Airway epithelial cell (primary cell): ENCODE data around the gene HTR3A.

DNA sequence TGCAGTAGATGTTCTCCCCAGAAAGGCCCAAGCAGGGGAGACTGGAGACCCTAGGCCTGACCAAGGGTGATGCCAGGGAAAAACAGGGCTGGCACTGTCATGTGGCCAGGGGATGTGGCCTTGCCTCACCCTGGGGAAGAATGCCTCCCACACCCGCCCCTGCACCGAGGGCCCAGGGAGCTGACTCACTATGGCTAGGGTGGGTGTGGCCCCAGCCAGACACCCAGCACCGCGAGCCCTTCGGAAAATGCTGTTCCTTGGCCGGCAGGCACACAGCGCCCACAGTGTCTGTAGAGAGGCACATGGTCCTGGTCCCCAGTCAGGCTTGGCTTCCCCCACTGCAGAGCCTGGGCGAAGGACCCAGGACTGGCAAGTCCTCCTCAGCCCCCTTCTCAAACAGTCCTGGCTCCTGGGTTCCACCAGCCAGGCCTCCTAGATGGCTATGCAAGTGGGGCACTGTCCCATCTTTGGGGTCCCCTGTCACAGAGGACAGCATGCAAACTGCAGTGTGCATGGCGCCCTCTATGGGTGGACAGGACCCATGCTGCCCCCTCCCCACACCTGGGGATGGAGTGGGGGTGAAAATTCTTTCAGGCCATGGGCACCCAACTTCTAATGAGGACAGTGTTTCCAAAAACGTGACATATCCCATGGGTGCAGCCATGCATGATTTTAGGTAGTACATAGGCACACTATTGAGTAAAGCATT lies 15.3 kb downstream of the TMPRSS5 start:
- RAMPAGE, long total RNA: no peak

DNA sequence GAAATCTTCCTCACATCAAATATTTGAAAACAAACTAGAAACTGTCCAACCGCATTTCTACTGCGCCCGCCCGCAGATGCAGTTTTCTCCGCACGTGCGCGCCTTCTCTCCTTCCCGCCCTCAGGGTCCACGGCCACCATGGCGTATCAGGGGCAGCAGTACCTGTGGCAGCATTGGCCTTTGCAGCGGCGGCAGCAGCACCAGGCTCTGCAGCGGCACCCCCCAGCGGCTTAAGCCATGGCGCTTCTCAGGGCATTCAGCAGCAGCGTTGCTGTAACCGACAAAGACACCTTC lies 10.3 kb downstream of the CLDN25 start:
- RAMPAGE, long total RNA: no peak

GRCh38 chr11:113874610-113875034 lies 750 bp downstream of the USP28 start:
- RAMPAGE, long total RNA: no peak

GRCh38 chr11:113875035-113875430 lies 339 bp downstream of the USP28 start:
- RAMPAGE, long total RNA: no peak

GRCh38 chr11:113974473-113975682 lies at the start of gene HTR3A:
HTR3A (plus strand) TSS chr11:113975108.
- RAMPAGE, long total RNA: no peak

DNA sequence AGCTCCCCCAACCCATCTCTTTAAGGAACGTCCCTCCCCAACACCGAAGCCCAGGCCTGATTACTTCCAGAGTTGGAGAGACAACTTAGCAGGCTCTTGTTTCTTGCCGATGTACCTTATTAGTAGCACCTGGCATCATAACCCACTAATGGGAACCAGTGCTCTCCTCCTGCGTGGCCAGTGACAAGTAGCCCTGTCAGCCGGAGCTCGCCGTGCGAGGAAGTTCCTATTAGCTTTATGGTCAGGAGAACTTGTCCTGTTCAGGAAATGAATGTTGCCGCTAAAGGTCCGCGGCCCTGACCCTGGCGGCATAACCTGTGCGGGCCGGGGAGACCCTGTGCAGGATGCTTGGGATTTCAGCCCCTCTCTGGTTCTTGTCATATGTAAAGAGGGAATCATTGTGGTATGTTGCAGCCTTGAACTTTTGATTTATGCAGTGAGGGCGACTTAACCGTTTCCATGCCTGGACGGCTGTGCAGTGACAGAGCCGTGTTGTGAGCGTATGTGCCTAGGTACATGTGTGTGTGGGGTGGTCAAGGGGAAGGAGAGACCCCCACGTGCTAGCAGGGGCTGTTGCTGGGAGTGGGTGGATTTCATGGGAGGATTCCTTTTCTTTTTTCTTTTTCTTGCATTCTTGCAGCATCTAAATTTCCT lies 15.1 kb downstream of the ZBTB16 start:
- RAMPAGE, long total RNA: no peak

GRCh38 chr11:114077452-114077821 lies 17.9 kb downstream of the ZBTB16 start:
- RAMPAGE, long total RNA: no peak

DNA sequence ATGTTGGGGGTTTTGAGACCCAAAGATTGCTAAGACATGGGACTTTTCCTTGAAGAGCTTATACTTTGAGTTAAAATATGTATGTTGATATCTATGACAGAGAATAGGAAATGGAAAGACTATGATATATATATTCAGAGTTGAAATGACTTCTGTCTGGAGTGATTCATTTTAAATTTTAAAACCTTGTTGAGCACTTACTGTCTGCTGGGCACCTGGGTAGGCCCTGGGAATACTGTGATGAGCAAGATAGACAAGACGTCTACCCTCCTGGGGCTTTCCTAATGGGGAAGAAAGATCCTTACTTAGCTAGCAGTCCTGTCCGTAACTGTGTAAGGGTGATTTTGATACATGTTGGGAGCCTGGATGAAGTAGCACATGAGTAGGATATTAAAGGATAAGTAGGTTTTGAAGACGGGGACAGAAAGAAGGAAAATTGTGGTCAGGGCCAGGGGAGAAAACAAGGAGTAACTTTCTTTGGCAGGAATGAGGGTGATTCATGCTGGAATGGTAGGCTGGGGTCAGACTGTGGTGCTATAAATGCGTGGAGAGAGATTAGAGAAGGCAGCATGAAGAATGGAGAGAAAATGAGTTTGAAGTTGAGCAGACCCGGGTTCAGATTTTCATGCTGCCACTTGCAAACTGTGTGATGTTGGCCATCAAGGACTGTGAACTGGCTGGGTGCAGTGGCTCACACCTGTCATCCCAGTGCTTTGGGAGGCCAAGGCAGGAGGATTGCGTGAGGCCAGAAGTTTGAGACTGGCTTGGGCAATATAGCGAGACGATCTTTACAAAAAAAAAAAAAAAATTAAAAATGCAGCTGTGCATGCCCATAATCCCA lies 22.0 kb downstream of the ZBTB16 start:
- RAMPAGE, long total RNA: no peak

- RAMPAGE, long total RNA: no peak
Measured at GRCh38 chr11:114082704-114083657, 23.5 kb downstream of the ZBTB16 start.

- RAMPAGE, long total RNA: no peak
Measured at GRCh38 chr11:114085877-114086641, 26.5 kb downstream of the ZBTB16 start.

DNA sequence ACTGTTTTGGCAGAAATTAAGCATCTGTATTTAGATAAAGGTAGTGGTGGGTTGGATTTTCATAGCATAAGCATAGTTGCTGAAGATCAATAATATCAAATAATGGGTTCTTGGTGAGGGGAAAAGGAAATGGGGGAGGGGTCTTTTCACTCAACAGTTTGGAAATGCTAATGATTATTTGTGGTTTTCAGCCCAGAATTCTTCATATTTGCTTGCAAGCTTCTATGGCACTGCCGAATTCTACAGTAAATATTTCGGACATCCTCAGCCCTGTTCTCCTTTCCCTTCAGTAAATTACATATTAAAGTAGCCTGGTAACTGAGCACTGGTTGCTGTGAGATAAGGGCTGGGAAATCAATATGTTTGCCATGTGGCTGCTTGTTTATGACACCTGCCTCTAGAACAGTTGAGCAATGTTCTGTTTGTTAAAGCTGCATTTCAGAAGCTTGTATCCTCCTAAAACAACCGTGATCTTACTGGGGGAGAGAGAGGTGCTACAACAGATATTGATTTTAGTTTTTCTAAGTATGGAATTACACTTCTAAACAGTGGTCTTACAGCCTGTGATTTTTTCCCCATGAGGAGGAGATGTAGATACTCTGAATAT lies 39.3 kb downstream of the ZBTB16 start:
- RAMPAGE, long total RNA: no peak

DNA sequence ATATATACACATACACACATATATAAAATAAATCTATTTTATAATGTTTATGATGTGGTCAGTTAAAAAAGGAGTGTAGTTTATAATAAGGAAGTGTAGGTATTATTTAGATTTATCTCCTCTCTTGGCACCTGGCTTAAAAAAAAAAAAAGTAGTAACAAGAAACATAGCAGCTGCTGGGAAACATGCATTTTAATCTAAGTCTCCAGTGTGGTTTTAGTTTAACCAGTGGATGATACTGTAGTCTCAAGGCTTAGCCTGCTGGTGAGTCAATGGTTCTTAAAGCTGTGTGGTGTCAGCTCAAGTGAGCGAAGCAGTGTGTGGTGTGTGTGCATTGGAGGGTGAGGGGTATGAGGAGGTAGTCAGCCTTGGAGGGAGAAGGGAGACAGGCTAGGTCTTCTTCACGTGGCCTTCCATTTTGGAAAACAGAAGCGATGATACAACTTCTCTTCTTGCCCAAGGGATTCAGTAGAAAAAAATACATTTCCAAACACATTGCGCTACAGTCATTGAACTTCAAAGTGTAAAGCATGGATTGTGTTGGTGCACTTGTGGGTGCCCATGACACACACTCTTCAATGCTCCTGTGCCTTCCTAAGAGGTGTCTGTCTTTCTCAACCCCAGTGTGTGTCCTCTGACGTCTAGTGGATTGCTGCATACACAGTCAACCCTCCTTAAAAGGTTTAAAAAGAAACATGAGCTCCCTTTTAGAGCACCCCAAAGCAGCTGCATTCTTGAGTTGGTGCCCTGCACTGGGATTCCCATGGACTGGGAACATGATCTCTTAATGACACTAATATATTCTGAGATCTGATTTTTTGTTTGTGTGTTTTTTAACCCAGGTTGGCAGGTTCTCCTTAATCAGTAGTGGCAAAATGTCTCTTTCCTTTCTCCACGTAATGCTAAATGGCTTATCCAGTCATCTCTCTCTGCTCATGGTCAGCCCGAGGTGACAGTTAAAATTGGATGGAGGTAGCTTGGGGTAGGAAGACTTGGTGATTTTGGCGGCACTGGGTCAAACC lies 40.1 kb downstream of the ZBTB16 start:
- RAMPAGE, long total RNA: no peak

DNA sequence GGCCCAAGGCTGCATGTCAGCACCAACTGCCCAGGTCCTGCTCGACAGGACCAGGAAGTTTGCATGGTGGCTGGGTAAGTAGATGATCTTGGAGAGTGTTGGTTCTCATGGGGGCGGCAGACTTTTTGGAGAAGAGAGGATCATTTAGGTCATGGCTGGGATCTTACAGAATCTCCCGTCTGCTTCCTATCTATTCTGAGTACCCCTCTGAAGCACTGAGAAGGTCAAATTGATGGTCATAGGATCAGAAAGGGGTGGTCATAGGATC lies 91.3 kb downstream of the ZBTB16 start:
- RAMPAGE, long total RNA: no peak

- RAMPAGE, long total RNA: no peak
Measured at GRCh38 chr11:114155030-114155604, 95.6 kb downstream of the ZBTB16 start.

- RAMPAGE, long total RNA: no peak
Measured at GRCh38 chr11:114173772-114174484, 114.4 kb downstream of the ZBTB16 start.

GRCh38 chr11:114178343-114178920 lies 117.8 kb upstream of the NNMT start:
- RAMPAGE, long total RNA: no peak

DNA sequence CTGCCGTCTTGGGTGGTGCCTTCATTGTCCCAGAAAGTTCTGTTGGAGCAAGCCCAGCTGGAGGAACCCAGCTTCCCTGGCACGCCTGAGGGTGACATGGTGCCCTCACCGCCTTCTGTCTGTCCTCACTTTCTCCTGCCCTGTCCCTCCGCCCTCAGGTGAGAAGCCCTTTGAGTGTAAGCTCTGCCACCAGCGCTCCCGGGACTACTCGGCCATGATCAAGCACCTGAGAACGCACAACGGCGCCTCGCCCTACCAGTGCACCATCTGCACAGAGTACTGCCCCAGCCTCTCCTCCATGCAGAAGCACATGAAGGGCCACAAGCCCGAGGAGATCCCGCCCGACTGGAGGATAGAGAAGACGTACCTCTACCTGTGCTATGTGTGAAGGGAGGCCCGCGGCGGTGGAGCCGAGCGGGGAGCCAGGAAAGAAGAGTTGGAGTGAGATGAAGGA lies 46.0 kb upstream of the NNMT start:
- RAMPAGE, long total RNA: no peak

GRCh38 chr11:114280472-114281128 lies 15.6 kb upstream of the NNMT start:
- RAMPAGE, long total RNA: no peak

- RAMPAGE, long total RNA: no peak
Measured at GRCh38 chr11:114297603-114298662, 1.7 kb downstream of the NNMT start.

DNA sequence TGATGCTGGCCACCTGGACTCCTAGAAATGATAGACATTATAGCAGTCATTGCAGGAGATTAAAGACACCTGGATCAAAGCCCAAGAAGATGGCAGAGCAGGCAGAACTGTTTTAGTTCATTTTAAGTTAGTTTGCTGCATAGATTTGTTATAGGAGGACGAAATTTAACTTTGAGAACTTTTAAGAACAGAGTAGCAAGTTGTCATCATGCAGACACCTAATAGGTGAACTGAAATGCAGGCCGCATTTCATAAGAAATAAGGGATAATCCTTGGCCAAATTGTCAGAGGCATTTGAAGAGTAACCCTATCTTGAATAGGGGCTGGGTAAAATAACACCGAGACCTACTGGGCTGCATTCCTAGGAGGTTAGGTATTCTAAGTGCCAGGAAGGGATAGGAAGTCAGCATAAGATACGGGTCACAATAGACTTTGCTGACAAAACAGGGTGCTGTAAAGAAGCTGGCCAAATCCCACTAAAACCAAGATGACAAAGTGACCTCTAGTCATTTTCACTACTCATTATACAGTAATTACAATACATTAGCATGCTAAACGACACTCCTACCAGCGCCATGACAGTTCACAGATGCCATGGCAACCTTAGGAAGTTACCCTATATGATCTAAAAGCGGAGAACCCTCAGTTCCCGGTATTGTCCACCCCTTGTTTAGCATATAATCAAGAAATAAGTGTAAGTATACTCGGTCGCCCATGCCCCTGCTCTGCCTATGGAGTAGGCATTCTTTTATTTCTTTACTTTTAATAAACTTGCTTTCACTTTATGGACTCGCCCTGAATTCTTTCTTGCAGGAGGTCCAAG lies 1.0 kb upstream of the REXO2 start:
- RAMPAGE, long total RNA: no peak